Renal cortical epithelial cell (primary cell): ENCODE measurements around the gene MOGAT2.

DNA sequence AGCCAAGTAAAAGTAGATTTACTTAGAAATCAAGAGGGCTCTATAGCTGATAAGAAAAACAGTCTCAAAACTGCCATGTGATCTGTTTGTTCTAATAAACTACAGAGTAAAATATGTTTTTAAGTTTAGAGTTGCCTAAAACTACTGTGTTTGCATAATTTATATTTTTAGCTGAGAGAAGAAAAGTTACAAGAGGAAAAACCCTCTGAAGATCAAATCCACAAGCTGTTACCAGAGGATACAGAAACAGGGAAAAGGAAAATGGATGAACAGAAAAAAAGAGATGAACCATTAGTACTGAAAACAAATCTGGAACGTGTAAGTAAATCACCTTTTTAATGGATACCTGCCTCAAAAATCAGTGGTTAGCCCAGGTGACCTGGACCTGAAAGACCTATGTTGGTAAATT, 61.4 kb downstream of the RNF169 start:
- RRBS: no CpG with 5 or more reads among the region's 1 CpG

GRCh38 chr11:74910618-74911266, 38.1 kb downstream of the XRRA1 start:
- RRBS: no CpG with 5 or more reads among the region's 4 CpGs

DNA sequence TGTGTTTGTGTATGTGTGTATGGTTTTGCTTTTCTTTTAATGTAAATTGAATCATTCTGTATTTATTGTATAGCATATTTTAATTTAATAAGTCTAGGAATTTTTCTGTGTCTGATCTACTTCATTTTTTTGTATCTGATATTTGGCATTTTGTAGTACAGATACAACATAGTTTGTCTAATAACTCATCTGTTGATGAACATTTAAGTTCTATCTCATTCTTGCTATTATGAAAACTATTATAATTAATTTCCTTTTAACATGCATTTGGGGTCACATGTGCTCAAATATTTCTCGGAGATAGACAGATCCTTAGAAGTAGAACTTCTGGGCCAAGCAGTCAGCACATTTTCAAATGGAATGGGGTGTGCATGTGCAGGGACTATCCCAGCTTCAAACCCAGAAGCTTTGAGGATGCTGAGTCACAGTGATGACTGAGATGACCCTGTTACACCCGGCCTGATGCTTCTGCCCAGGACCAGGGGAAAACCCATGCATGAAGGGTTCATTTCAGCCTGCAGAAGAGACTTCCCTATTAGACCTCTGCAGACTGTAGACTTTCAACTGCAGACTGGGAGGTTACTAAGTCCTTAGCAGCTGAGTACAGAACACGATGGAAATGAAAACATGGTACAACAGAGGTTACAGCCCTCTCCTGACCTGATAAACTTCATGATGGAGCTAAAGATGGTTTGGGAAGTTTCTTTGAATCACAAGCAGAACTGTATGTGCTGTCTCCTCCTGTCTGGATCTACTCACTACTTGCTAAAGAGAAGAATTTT, 50.7 kb upstream of the SLCO2B1 start:
- RRBS: no CpG with 5 or more reads among the region's 3 CpGs

DNA sequence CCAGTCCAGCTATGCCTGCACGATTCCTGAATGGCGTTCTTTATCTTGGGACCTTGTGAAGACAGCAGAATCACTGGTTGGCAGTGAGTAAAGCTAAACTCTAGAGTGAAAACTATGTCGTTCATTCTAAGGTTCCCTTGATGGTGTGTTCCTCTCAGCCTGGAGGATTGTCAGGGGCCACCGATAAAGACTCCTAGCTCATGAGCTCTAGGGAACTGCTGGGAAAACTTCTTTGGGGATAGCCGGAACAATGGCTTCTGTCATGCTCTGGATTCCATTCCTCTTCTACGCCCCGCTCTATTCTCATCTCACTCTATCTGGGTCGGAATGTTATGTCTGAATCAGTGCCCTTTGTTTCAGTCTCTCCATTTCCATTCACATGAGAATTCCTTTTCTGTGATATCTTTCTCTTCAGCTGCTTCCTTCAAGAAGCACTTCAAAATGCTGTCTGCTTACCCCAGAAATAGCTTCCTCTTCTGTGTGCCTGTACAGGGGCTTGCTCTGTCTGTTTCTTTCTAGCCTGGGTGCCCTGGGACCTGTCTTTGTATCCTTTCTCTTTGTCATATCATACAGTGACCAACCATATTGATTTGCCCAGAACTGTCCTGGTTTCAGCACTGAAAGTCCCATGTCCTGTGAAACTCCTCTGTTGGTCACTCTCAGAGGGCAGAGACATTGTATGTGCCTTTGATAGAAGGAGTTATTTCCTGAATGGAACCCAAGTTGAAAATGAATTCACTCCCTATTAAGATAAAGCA, 16.9 kb upstream of the SLCO2B1 start:
- RRBS: no CpG with 5 or more reads among the region's 8 CpGs

DNA sequence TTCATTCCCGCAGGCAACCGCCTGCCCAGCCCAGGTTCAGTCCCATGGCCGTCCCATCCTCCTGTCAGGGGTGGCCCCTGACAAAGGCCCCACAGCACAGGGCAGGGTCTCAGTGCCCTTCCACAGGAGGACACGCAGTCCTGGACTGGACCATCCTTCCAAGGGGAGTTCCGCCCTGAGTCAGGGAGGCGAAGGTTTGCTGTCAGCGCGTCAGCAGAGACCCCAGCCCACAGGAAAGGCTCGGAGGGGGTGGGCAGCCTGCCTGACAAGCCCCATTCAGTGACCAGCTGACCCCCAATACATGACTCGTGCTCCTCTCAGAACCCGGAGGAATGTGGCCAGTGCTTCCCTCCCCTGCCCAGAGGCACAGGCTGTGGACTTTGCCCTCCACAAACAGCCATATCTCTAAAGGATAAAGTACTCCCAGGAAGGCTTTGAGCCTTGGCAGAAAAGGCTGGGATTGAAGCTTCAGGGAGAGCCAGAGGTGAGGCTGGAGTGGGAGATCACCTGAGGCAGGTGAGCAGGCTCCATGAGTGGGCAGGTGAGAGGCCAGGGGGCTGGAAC, 8.6 kb downstream of the SLCO2B1 start:
- RRBS: no CpG with 5 or more reads among the region's 11 CpGs

GRCh38 chr11:75208360-75208779, 32.2 kb upstream of the TPBGL start:
- RRBS: no CpG with 5 or more reads among the region's 3 CpGs

DNA sequence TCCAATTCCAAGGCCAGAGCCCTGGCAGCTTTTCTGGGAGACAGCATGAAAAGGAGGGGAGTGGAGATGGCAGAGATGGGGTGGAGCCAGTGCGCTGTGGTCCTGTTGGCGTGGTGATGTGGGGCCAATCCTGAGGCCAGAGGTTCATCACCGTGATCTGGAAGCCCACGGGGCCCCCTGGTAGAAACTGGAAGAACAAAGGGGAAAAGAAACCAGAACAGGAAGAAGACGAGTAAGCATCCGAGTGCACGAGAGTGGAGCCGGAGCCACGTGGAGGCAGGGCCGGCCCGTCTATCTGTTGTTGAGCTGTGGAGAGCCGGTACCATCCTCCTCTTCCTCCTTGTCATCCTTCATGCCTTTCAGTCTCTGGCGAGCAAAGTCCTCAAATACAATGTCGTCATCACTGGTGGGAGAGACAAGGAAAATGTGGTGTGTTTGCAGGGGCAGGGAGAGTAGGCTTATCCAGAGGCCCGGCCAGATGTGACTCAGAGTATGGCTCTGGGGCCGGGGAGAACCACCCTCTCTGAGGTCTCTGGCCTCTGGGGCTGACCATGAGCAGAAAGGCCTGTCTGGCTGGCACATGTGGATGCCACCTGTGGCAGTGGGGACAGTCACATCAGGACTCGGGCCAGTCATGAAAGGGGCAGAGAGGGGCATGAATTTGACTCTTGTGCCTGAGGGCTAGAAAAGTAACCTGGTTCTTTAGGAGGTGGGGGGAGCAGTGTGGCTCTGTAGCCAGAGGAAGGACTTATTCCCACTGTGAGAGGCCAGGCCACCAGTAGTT, 25.5 kb downstream of the TPBGL start:
- RRBS: no CpG with 5 or more reads among the region's 17 CpGs

DNA sequence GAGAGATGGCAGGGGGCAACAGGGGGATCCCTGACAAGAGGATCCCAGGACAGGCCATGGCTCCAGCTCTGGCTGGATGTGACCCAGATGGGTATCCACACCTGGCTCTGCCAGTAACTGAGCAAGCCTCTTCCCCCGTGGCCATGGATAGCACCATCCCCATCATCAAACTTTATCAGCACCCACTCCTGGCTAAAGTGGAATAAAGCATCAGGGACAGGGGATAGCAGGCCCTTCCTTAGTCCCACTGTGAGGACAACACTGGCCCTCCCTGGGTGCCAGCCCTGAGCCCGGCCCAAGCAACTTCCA, 43.7 kb downstream of the ARRB1 start:
- RRBS: no CpG with 5 or more reads among the region's 2 CpGs

DNA sequence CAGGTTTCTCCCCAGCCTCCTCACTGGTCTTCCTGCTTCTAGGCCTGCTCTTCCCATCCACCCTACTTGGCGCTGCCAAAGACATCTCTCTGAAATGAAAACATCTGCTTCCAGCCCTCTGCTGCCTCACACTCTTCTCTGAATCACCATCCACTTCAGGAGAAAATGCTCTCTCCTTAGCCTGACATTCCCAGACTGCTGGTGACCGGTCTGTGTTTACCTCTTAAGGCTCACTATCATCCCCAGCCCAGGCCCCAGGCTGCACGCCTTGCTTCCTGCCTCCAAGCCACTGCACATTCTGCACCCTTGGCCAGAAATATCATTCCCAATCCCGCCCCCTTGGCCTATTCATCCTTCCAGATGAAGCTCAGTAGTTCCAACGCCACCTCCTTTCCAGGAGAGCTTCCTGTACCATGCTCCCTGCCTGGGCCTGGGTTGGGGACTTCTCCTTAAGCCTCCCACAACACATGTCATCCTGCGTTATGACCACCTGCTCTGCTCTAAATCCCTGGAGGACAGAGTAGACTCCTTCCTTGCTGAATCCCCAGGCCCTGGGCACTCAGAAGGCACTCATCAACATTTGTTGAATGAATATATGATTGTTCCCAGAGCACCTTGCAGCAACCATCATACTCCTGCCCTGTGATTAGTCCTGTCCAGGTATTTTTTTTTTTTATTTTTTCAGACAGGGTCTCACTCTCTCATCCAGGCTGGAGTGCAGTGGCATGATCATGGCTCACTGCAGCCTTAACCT, 3.4 kb downstream of the ARRB1 start:
- RRBS: no CpG with 5 or more reads among the region's 6 CpGs

DNA sequence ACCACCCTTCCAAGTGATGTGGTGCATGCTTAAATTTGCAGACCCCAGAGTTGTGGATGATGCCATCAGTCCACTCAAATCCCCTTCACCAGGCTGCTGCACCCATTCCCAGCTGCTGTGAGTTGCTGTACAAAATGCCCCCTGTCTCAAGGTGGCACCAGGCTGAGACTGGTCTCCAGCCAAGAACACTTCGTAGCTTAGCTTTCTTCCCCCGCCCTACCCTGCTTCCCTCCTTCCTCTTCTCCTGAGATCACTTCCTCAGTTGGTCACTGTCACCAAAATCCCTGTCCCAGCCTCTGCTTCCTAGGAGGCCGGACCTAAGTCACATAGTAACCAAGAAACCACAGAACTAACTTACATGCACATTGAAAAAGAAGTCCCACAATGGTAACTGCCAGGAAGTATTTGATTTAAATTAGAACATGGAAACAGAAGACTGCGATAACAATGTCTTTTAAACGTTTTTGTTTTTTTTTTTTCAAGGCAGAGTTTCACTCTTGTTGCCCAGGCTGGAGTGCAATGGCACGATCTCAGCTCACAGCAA, 18.4 kb upstream of the ARRB1 start:
- RRBS: no CpG with 5 or more reads among the region's 6 CpGs

GRCh38 chr11:75402574-75403626, 3.6 kb downstream of the RPS3 start:
- RRBS: no CpG with 5 or more reads among the region's 9 CpGs

GRCh38 chr11:75430998-75431465, 2.0 kb downstream of the KLHL35 start:
- RRBS: 43% methylated on average over 3 of the region's 17 CpGs

DNA sequence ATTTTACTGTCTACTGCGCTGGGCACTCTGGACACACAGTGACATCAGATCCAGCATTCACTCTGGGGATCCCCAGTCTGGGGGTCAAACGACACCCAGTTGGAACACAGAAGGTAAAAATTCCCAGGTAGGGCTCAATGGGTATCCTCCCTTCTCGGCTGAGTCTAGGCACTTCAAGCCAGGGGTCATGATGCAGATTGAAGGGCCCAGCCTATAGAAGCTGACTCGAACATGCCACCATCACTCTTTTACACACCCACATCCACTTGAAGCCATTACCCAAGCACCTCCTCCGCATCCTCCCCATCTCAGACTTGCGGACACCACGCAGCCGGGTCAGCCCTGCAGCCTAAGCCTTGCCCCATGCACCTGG, 354 bp downstream of the KLHL35 start:
- RRBS: no CpG with 5 or more reads among the region's 8 CpGs

GRCh38 chr11:75564814-75565985, 3.1 kb downstream of the SERPINH1 start:
- RRBS: no CpG with 5 or more reads among the region's 11 CpGs

DNA sequence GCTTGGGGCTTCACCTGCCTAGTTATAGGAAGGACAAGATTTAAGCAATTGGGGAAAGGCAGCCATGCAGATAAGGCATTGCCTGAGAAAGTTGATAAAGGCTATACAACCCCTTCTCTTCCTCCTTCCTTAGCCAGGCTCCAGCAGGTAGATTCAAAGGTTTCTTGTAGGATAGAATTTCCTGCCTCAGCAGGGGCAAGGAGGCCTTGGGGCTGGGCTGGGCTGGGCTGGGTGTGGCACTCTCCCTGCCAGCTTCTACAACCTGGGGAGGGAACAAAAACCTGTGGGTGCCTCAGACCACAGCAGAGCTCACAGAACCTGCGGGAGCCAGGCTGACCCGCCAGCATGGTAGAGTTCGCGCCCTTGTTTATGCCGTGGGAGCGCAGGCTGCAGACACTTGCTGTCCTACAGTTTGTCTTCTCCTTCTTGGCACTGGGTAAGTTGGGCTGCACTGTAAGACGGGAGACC, at the start of gene MOGAT2:
TSS of gene MOGAT2 (plus strand) at position 295 of the 468 bp plus-strand sequence.
- RRBS: no CpG with 5 or more reads among the region's 7 CpGs

DNA sequence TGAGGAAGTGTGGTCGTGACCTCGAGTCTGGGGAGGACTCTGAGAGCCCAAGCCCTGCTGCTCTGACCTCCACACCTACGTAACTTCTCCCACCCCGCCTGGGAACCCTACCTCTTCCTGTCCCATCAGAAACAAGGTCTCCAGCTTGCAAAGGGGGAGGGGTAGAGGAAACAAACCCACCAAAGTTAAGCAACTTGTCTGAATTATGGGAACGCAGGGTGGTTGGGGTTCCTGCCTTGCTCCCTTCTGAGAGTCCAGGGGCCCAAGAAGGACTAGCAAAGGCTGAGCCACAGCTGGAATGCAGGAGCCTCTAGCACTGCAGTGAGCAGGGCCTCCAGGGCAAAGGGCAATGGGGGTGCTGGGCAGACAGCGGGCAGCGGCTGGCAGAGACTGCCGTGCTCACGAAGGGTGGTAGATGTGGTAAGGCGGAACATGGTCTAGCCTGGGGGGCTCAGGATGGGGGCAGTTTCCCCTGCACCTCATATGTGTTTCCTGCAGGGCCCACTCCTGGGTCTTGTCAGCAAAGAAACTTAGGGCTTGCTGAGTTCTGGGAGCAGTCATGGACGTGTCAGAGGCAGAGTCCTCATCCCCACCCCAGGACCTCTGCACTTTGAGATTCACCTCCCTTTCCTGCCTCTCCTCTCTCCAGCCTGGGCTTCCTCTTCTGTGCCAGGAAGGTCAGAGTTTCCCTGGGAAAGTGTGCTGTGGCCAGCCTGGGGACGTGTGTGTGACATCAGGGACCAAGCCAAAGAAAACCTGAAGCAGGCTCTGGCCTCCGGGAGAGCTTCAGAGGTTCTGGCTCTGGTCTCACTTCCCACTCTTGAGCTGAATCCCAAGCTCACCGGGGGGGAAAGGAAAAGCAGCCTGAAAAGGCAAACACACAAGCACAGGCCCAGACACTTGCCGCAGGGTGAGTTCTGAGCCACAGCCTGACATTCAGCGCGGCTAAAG, 4.3 kb downstream of the MOGAT2 start:
- RRBS: 62% methylated on average over 2 of the region's 17 CpGs

- RRBS: 1% methylated on average over 35 of the region's 60 CpGs
These were observed 532 bp downstream of the UVRAG start for GRCh38 chr11:75815315-75816168.

- RRBS: no CpG with 5 or more reads among the region's 1 CpG
These were observed 75.4 kb downstream of the UVRAG start for GRCh38 chr11:75890244-75891049.

GRCh38 chr11:76070970-76071577, 135.2 kb downstream of the WNT11 start:
- RRBS: no CpG with 5 or more reads among the region's 2 CpGs

DNA sequence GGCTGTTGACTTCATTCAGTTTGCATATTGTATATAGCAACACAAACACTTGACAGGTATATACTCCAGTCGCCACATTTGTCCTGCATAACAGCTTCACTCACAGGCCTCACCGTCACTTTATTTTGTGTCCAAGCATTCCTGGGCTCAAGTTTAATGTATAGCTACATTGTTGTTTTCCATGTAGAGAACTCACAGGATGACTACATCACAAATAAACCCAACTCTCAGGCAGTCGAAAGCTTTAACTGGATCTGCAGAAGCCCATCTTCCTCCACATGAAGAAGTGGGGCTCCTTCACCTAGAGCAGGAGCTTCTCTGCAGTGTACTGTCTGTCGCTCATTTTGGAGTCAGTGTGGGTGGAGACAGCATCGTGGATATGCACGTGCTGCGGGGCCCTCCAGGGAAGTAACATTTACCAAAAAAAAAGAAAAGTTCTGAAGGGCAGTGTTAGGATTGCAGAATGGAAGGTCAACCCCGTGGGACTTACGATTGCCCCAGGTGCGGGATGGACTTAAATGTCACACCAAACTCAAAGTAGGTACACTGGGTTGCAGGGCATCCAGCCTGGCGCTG, 63.5 kb downstream of the WNT11 start:
- RRBS: no CpG with 5 or more reads among the region's 11 CpGs